Kidney epithelial cell (primary cell): ENCODE data around the genes RSPO3, RNF146, ARHGAP18 and AKAP7.

GRCh38 chr6:127118544-127119541, at the start of gene RSPO3:
RSPO3 (plus strand) TSS chr6:127118671.
- RAMPAGE, long total RNA = no peak
- RRBS = under 1% methylated on average over 23 of the region's 85 CpGs

- RAMPAGE, long total RNA = no peak
- RRBS = no CpG with 5 or more reads among the region's 5 CpGs
Observed at GRCh38 chr6:127198393-127199085, 68.1 kb upstream of the RNF146 start.

GRCh38 chr6:127266143-127267005, at the start of gene RNF146:
RNF146 (plus strand) TSS chr6:127266864.
- RAMPAGE, long total RNA = start-site peak on the plus strand at chr6:127266861-127266886, 250 and 48 reads in 2 replicates
- RRBS = 1% methylated on average over 33 of the region's 49 CpGs

GRCh38 chr6:127592888-127593965, 16.3 kb downstream of the C6orf58 start:
- RAMPAGE, long total RNA = no peak
- RRBS = no CpG with 5 or more reads among the region's 36 CpGs

DNA sequence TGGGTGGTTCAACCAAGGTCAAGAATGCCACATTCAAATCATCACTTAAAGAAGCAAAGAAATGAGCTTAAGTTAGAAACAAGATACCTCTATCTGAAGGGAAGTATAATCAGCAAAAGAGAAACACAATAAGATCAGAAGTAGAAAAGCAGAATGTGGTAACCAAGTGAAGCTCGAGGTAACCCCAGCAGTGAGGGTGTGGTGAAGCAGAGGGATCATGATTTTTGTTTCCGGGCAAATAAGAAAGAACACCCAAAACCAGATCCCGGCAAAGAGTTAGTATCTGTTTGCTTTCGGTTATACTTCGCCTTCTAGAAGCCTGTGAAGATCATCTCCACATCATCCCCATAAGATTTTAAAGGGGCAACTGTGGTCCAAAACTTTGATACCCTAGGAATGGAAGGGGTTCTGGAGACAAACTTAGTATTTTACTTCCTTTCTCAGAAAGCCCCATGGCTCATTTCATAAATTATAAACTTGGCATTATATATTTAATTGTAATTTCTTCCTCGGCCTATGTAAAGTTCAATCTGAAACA, 33.7 kb upstream of the THEMIS start:
- RAMPAGE, long total RNA = no peak
- RRBS = no CpG with 5 or more reads among the region's 6 CpGs

DNA sequence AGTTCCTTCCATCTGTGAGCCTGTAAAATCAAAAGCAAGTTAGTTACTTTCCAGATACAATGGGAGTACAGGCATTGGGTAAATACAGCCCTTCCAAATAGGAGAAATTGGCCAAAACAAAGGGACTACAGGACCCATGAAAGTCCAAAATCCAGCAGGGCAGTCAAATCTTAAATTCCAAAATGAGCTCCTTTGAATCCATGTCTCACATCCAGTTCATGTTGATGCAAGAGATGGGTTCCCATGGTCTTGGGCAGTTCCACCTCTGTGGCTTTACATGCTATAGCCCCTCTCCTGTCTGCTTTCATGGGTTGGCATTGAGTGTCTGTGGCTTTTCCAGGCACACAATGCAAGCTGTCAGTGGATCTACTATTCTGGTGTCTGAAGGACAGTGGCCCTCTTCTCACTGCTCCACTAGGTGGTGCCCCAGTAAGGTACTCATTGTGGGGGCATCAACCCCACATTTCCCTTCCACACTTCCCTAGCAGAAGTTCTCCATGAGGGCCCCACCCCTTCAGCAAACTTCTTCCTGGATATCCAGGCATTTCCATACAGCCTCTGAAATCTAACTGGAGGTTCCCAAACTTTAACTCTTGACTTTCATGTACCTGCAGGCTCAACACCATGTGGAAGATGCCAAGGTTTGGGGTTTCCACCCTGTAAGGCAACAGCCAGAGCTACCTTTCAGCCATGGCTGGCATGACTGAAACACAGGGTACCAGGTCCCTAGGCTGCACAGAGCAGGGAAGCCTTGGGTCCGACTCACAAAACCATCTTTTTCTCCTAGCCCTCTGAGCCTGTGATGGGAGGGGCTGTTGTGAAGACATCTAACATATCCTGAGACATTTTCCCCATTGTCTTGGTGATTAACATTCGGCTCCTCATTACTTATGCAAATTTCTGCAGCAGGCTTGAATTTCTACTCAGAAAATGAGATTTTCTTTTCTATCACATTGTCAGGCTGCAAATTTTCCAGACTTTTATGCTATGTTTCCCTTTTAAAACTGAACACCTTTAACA, 144.4 kb downstream of the PTPRK start:
- RAMPAGE, long total RNA = no peak
- RRBS = no CpG with 5 or more reads among the region's 2 CpGs

DNA sequence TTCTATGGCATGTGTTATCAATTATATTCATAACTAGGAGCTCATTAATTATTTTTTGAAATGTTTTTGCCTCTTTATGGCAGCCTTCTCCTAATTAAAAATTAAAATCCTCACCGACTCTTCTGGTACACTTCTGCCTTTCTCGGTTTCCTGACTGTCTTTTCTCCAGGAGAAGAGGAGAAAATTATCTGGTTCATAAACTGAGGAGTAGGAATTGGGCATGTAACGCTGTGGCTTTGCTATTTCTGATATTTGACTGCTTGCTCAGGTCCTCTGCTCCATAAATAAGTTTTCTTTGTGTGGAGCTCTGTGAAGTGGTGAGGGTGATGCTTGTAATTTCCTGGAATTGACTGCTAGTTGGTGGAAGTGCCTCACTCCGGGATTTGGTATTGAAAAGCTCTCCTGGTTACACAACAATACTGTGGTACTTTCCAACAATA, 25.2 kb upstream of the LAMA2 start:
- RAMPAGE, long total RNA = no peak
- RRBS = no CpG with 5 or more reads among the region's 4 CpGs

DNA sequence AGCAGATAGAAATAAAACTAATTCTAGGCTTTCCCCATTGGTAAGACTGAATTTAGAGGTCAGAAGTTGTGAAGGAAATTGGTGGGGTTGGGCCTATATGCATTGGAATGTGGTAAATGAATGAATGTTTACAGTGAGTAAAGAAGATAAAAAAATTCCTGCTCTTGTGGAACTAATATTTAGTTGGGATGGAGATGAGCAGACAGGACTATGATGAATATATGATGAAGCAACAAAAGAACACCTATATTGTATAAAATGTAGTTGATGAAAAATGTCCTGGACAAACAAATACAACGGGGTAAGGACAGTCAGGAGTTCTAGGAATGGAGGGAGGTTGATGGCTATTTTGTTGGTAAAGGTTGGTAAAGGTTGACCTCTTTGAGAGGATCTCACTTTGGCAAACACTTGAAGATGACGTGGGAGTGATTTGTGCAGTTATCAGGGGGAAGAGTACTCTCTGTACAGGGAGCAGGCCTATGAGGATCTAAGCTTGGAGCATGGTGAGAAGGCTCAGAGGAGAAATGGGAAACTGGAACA, 5.3 kb downstream of the LAMA2 start:
- RAMPAGE, long total RNA = no peak
- RRBS = no CpG with 5 or more reads among the region's 2 CpGs

- RAMPAGE, long total RNA = no peak
- RRBS = no CpG with 5 or more reads among the region's 23 CpGs
Observed at GRCh38 chr6:128910764-128911508, 28.0 kb downstream of the LAMA2 start.

- RAMPAGE, long total RNA = no peak
- RRBS = no CpG with 5 or more reads among the region's 3 CpGs
Observed at GRCh38 chr6:129131003-129131781, 248.3 kb downstream of the LAMA2 start.

GRCh38 chr6:129594368-129595229, 115.4 kb downstream of the ARHGAP18 start:
- RAMPAGE, long total RNA = no peak
- RRBS = no CpG with 5 or more reads among the region's 4 CpGs

DNA sequence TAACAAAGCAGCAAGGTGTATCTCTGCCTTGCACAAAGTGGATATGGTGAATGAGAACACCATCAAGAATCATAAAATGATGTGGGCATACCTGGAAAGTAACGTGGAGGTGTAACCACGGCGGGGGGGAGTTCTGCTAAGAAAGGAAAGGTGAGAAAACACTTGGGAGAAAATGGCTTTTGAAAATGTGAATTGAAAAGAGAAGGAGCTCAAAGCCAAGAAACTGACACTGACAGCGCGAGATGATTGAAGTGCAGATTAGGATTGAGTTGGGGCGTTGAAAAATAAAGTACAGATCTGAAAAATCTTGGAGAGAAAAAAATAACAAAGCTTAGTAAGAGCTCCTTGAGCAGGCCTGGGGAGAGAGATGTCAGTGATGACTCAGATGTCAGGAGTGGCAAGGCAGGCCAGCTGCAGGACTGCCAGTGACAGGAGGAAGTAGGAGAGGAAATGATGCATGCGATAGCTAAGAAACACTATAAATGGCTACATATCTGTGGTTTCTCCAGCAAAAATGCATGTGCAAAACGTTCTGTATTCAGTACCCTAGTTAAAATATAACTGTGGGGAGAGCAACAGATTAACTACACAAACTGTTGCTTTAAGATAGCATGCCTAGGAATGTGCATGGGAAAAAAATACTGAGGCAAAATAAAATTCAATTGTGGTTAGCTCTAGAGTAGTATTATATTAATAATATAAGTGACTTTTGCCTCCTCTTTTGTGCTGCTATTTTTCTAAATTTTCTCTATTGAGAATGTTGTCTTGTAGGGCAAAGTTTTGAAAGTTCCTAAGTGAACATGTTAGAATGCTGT, 26.0 kb downstream of the ARHGAP18 start:
- RAMPAGE, long total RNA = no peak
- RRBS = no CpG with 5 or more reads among the region's 8 CpGs

DNA sequence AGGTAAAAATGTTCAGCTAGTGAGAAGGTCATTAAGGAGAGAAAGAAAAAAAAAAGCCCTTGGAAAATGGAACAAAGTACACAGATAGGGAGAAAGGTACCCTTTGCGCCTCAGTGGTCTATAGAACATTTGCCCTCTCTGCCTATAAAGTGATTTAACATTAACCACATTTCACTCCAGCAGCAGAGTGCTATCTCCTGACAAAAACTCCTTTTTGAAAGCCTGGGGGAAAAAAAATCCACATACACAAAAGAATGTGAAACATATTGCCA, 798 bp downstream of the ARHGAP18 start:
- RAMPAGE, long total RNA = no peak
- RRBS = no CpG with 5 or more reads among the region's 1 CpG

- RAMPAGE, long total RNA = start-site peak on the minus strand at chr6:129710159-129710178, 656 and 241 reads in 2 replicates
- RRBS = no CpG with 5 or more reads among the region's 25 CpGs
Observed at GRCh38 chr6:129709515-129710586, at the start of gene ARHGAP18. ARHGAP18 (minus strand) TSS chr6:129710177.

GRCh38 chr6:129748169-129748773, 38.3 kb upstream of the ARHGAP18 start:
- RAMPAGE, long total RNA = no peak
- RRBS = no CpG with 5 or more reads among the region's 4 CpGs

DNA sequence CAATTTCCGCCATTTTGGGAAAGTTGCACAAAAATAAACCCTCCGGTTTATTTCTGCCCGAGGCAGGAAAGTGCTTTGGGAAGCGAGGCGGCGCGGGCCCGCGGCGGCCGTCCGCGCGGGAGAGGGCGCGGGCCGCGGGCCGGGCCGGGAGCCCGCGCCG, 1.2 kb downstream of the L3MBTL3 start:
- RAMPAGE, long total RNA = no peak
- RRBS = 3% methylated on average over 6 of the region's 23 CpGs

GRCh38 chr6:130138249-130139015, 84.3 kb downstream of the SAMD3 start:
- RAMPAGE, long total RNA = no peak
- RRBS = no CpG with 5 or more reads among the region's 8 CpGs

DNA sequence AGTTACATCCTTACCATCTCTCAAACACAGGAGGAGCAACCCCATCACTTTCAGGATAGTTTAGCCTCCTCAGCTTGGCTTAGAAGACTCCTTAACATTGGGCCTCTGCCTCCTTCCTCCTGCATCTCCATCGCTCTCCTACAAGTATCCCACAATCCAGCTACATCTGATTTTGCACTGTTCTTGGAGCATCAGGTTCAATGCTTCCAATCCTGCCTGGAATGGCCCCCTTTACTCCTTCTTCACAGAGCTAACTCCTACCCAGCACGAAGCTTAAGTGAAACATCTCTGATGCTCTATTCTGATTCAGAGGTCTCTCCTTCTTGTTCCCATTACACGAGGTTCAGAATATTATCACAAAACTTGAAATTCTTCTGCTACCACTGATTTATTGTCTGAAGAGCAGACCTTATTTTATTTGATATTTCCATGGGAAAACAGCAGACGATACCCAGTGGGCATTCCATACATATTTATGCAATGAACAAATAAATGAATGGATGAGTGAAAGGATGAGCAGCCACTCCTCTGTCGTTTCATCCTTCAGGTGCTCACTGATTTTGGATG, 25.5 kb downstream of the SMLR1 start:
- RAMPAGE, long total RNA = no peak
- RRBS = no CpG with 5 or more reads among the region's 5 CpGs

- RAMPAGE, long total RNA = no peak
Observed at GRCh38 chr6:130981321-130981860, 81.7 kb downstream of the EPB41L2 start.

DNA sequence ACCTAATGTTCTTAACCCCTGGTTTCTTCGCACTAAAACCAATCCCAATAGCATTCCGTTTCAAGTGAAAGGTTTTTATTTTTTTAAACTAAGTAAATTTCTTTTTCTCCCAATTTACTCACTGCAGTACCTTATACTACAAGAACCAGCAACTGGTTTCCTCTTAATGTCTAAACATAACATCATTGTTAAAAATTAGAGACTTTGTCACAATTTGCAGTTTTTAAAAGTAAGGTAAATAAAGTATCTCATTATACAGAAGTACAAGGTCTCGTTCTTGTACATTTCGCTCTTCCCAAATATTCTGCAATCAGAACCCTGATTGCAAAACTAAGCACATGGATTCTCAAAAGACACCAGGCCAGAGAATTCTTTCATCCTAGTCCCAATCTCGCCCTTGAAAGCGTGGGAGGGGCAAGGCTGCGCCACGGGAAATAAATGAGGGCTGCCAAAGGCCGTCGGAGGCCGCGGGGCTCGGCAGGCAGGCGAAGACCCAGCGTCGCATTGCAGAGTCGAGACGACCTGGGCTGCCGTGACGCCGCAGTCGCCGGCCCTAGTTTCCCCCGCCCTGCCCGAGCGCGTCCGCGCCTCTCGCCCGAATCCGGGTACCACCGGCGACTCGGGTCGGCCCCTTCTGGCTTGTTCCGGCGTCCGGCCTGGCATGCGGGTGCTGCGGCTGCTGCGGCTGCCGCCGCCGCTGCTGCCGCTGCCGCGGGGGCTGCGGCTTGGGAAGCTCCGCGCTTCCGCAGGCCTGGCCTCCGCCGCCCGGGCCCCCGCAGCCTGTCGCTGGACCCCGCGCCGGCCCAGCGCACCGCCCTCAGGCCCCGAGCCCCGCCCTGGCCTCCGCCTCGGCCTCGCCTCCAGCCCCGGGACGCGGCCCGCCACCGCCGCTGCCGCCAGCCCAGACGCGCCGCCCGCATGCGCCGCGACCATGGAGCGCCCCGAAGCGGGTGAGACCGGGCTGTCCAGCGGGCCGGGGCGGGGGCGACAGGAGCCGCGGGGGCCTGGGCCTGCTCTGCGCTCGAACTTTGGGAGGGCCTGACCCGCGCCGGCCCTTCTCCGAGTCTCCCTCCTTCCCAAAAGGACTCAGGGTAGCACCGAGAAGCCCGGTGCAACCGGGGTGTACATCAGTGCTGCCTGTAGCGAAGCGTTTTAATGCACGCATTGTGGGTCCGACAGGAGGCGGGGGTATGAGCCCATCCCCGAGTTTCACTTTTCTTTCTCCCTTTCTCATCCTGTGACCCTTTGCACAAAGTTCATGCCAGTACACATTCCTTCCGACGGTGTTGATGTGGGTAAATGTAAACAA, at the start of gene AKAP7:
TSS of gene AKAP7 (plus strand) at position 635 of the 1,309 bp plus-strand sequence.
- RAMPAGE, long total RNA = no peak
- RRBS = 1% methylated on average over 44 of the region's 108 CpGs